Type B pancreatic cell (in vitro differentiated cells): ENCODE results near the gene SLIT2.

DNA sequence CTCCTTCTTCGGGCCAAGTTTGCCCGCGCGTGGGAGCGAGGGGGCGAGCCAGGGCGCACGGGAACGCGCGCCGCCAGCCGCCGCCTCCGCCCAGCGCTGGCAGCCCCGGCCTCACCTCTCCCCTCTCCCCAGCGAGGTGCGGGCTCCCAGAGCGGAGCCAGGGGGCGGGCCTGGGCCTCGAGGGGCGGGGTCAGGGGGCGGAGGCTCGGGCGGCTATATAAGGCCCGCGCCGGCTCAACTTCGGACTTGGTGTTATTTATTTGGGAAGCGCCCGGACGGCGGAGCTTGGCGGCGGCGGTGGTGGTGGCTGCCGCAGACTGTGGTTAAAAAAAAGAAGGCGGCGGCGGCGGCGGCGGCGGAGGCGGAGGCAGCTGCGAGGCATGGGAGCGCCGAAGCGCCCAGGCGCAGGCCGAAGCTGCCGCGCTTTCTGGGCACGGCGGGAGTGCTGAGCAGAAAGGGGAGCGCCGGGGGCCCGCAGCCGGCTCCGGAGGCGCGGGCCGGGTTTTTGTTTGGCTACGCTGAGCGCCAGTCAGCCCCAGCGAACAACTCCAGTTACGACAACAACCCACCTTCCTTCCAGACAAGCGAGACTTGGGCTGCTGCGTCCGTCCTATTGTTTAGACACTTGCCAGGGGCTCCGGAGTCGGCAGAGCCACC is at the start of gene SLIT2:
TSS of gene SLIT2 (plus strand) at position 245 of the 657 bp plus-strand sequence.
- PRO-cap: bidirectional peak, plus-strand start at position 243 of the sequence, minus-strand start at position 119 of the sequence

DNA sequence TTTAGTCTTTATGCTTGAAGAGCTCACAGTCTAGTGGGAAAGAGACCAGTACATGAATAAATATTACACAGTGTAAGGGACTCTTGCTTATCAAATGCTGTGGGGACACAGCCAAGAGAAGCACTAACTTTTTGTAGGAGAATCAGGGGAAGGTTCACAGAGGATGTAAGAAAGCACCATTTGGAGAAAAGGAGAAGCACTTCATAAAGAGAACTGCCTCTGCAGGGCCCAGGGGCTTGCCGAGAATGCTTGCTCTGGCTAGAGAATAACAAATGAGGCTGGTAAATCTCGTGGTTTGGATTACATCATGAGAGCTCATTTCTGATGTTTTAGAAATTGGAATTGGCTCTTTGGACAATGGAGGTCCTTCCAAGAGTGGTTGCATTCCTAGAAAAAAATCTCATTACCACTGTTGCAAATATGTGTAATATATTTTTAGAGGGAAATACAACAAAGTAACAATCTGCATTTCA is 15.0 kb downstream of the SLIT2 start:
- PRO-cap: no peak

- PRO-cap: no peak
These were observed 116.3 kb downstream of the ADGRA3 start for GRCh38 chr4:22399441-22400089.

GRCh38 chr4:22514981-22515816 is 667 bp downstream of the ADGRA3 start:
- PRO-cap: bidirectional peak, plus-strand start at chr4:22515480, minus-strand start at chr4:22515363

DNA sequence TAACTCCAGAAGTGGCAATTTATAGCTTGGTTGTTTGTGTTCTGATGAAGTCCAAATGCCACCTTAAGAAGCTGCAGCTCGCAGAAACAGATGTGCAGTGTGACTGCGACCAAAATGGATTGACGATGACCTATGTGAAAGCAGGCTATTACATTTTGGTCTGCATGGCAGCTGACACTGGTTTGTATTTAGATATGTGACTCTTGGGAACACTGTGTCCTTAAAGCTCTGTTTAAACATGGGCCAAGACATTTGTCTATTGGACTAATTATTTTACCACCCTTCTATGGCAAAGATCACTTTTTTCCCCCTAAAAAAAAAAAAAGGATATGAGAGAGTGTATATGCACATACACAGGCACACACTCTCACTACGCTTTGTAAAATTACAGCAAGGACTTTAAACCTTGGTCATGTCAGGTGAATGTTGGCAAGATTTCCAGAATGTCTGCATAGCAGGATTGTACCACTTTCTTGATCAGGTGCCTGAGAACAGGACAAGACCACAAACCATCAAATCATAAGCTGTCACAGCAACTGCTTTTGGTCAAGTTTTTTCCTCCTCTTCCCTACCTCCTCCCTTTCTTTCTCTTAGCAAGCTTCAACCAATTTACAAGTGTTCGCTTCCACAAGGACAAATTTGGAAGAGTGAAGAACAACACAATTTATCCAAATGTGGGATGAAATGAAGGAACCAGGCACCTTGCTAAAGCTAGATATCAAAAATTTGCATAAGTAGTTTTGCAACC is 15.4 kb downstream of the PPARGC1A start:
- PRO-cap: unidirectional peak, minus-strand start at position 586 of the sequence

- PRO-cap: no peak
These were observed 7.8 kb downstream of the PPARGC1A start for GRCh38 chr4:23882031-23882539.

DNA sequence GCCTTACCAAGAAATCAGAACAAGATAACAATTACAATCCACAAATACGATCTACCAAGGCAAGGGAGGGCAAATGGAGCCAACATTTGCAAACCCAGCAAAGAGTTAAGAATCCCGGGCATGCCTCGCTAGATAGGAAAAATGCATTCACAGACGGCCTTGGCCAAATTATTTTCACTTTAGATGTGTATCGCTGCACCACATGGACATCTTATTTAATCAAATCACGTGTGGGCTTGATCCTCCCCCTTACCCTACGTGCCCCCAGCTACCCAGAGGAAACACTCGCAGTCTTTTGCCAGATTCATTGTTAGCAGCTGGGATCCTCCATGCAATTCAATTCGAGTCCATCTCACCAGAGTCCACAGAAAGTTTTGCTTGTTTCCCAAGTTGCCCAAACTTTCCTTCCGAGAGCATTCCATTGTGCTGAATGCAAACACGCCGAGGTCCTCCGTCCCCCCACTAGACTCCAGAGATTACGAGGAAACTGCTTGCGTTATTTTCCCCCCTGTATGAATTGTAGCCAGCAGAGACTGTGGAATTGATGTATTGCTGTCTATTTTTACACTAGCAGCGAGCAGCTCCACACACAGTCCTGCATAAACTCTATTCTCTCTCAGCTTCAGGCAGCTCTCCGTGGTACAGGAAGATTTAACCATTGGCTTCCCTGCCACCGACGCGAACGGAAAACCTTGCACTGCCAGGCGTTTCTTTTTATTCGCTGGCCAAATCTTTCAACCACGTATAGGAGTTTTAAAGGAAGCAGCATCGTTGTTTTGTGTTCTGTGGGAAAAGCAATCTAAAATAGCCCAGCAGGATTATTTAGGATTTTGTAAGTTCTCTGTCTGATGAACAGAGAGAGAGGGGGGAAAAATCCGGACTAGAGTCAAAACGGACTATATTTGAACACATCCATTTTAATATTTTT is 999 bp downstream of the PPARGC1A start:
- PRO-cap: unidirectional peak, plus-strand start at position 310 of the sequence; bidirectional peak, plus-strand start at position 658 of the sequence, minus-strand start at position 608 of the sequence

DNA sequence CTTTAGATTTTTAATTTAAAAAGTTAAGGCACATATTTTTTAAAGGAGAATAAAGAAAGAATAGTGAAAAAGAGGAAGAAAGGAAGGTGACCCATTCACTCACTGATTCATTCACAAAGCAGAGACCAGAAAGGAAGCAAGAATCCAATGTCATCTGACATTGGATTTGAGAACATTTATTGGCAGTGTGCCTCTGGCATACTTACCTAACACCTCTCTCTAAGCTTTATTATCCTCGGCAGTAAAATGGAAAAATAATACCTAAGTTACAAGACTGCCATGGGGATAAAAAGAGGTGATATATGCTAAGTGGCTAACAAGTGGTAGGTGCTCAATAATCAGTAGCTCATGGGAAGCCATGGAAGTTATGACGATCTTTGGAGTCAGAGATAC is 41.6 kb upstream of the PPARGC1A start:
- PRO-cap: no peak

GRCh38 chr4:24057939-24058556 is 168.2 kb upstream of the PPARGC1A start:
- PRO-cap: no peak

DNA sequence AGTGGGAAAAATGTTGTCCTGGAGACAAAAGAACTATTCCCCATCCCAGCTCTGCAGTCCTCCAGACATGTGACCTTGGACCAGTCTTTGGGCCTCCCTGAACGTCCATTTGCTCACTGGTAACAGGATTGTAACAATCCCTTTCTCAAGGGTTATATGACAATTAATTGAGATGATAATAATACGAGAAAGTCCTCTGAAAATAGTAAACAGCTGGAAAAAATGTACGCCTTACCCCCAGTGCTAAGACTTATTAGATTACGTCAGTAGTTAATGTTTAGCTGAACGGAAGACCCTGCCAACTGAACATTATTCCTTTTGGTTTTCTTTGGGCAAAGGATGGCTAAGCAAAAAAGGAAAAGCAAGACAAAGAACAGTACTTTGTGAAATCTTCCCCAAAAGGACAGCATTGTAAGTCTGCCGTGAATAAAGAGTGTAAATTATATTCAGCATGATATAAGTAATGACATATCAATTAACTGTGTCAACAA is 302.4 kb upstream of the PPARGC1A start:
- PRO-cap: no peak

GRCh38 chr4:24261950-24262406 is 322.4 kb downstream of the DHX15 start:
- PRO-cap: no peak

- PRO-cap: no peak
These were observed 304.2 kb downstream of the DHX15 start for GRCh38 chr4:24280224-24280560.

DNA sequence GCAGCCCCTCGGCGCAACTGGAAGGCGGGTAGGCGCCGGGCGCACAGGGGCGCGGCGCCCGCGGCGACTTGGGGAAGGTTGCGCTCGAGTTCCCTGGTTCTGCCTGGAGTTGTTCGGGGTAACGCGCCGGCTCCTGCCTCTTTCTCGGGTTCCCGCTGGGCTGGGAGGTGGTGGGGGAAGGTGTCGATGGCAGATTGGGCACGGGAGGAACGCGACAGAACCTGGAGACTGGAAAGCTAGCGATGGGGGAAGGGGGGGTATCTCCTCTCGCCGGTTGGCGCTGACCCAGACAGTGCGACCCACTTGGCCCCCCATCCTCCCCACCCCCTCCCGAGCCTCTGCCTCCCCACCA is 112.4 kb downstream of the DHX15 start:
- PRO-cap: no peak

- PRO-cap: unidirectional peak, plus-strand start at chr4:24583552; bidirectional peak, plus-strand start at chr4:24583825, minus-strand start at chr4:24583856; bidirectional peak, plus-strand start at chr4:24583956, minus-strand start at chr4:24583898; bidirectional peak, plus-strand start at chr4:24584012, minus-strand start at chr4:24584035; bidirectional peak, plus-strand start at chr4:24584216, minus-strand start at chr4:24584108
These were observed 701 bp downstream of the DHX15 start for GRCh38 chr4:24583397-24584308.

DNA sequence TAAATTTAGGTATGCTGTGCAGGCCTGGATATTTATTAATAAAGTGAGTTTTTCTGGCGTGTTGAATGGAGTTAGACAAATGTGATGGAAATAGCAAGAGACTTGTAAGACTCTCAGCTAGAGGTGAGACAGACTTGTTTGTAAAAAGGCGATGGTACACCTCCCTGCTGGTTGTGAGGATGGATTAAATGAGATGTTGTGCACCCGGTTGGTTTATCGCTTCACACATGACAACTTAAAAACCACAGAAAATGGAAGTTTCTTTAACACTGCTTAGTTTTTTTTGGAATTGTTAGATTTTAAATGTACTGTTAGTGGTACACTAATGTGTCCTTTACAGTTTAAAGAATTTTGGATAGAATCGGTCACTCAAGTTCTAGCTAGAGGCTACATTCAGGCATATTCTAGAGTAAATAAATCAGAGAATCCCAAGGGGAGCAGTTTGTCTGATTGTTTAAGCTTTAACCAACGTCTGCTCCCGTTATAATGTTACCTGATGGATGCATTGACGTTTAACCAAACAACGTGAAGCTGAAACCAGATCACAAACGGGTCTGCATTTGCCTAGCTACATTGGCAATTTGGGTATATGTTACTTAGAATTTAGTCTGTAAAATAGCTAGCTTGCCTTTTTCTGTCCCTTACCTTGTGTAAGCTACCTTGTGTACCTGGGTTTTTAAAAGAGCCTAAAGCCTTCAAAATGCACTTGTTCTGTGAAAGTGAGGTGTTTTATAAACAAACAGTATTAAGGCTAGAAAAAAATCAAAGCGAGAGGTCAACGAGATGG is 1.5 kb downstream of the PI4K2B start:
- PRO-cap: no peak

GRCh38 chr4:25284790-25284989 is 27.9 kb upstream of the ZCCHC4 start:
- PRO-cap: no peak

GRCh38 chr4:25377751-25378335 is 780 bp downstream of the ANAPC4 start:
- PRO-cap: no peak

DNA sequence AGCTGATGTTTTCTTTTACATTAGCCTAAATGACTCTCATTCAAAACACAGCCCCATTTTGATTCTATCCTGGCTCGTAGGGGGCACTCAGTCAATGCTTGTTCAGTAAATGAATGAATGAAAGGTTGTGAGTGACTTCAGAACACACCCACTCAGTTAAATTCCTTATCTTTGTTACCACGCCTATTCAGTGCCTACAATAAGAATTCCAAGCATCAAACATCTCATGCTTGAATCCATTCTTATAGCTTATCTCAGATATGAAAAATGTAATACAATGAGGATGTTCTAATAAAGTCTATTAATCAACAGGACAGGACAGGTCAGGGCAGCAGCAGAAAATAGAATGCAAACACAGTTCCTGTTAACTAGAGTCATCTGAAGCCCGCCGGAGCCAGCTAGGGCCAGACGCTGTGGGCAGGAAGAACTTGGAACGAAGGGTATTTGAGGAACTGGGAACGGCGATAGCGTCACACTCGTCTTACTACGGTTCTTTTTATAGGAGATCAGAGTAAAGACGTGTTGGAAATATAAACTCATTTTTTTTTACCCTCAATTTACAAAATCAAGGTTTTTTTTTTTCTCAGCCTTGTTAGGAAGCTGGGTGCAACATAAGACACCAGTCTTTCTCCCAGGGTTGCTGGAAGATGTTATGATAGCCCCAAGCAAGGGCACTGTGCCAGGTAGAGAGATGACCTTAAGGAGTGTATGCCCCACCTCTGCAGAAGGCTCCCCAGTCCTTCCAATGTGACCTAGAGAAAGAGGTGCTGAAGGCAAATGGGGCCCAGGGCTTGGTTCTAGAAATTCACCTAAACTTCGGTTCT is 48.3 kb downstream of the SEL1L3 start:
- PRO-cap: no peak

- PRO-cap: no peak
These were observed 11.8 kb upstream of the SEL1L3 start for GRCh38 chr4:25874558-25875043.

GRCh38 chr4:25915267-25915912 is 1.4 kb downstream of the SMIM20 start:
- PRO-cap: no peak